Hair follicular keratinocyte (primary cell): ENCODE results near the gene N4BP3.

- RAMPAGE, long total RNA = no peak
Observed at GRCh38 chr5:177134331-177135083, 934 bp downstream of the NSD1 start.

- RAMPAGE, long total RNA = no peak
Observed at GRCh38 chr5:177301765-177302324, 1.7 kb downstream of the RAB24 start.

DNA sequence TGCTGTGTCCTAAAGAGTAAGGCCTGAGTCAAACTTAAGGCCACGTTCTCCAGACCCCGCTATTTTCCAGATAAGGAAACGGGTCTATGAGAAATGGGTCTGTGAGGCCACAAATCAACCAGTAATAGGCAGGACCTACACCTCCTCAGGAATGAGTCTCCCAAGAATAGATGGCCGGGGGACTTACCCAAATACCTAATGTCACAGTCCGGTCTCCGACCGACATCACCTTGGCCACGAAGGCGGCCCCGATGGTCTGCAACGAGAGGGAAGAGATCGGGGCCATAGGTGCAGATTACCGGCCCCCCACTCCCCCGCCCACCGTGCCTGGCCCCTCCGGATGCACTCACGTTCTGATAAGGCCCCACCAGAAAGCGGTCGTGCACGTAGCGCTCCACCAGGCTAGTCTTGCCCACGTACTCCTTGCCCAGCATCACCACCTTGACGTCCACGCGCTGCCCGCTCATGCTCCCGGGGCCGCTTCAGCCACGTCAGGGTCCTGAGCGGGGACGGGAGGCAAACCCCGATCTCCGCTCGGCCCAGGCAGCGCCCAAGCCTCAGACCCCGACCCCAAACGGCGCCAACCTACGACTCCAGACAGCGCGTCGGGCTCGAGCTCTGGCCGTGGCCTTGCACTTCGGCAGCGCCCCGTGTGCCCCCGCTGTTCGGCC, 562 bp downstream of the RAB24 start:
- RAMPAGE, long total RNA = no peak

- RAMPAGE, long total RNA = no peak
Observed at GRCh38 chr5:177362310-177363554, 5.0 kb downstream of the RGS14 start.

DNA sequence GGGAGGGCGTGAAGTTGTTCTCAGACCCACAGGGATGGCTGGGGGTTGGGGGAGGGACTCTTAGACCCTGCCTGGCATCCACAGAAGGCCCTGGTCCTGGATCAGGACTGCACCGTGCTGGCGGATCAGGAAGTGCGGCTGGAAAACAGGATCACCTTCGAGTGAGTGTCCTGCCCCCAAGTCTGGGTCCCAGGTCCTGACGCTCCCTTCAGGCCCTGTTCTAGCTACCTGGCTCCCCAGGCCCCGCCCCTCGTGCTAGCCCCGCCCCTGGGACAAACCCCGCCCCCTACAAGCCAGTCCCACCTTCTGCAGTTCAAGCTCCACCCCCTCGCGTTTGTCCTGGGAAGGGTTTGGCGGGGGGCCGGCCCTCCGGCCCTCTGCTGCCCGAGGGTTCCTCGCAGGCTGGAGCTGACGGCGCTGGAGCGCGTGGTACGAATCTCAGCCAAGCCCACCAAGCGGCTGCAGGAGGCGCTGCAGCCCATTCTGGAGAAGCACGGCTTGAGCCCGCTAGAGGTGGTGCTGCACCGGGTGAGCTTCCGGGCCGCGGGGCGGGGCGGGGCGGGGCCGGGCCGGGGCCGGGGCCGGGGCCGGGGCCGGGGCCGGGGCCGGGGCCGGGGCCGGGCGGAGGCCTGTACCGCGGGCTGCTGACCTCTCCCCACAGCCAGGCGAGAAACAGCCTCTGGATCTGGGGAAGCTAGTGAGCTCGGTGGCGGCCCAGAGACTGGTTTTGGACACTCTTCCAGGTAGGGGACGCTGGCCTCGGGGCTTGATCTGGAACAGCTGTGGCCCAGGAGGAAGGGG, 13.0 kb downstream of the RGS14 start:
- RAMPAGE, long total RNA = start-site peak on the plus strand centred at position 611 of the sequence, 53 bp wide, 25 and 5 reads in 2 replicates

GRCh38 chr5:177404273-177405015, 4.0 kb upstream of the PFN3 start:
- RAMPAGE, long total RNA = no peak

- RAMPAGE, long total RNA = no peak
Observed at GRCh38 chr5:177409169-177409381, 289 bp downstream of the F12 start.

- RAMPAGE, long total RNA = no peak
Observed at GRCh38 chr5:177427837-177428552, 1.5 kb downstream of the GRK6 start.

DNA sequence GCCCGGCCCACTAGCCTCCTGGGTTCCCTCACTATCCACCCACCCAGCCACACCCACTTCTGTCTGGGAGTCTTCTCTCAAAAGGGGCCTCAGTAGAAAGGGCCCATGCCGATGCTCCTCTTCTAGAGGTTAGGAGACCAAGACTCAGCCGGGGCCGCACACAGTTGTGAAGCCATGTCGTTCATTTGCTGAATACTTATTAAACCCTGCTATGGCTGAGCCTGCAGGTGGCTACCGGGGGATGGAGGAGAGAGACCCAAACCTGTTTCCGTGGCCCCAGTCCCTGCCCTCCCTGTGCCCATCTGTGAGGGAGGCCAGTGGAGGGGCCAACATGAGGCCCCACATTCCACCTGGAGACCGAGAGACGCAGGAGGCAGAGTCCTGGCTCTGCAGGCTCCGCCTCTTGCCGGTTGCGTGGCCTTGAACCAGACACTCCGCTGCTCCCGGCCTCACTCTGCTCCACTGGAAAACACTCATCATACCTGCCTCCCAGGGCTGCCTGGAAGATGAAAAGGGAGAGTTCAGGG, 8.7 kb downstream of the GRK6 start:
- RAMPAGE, long total RNA = no peak

DNA sequence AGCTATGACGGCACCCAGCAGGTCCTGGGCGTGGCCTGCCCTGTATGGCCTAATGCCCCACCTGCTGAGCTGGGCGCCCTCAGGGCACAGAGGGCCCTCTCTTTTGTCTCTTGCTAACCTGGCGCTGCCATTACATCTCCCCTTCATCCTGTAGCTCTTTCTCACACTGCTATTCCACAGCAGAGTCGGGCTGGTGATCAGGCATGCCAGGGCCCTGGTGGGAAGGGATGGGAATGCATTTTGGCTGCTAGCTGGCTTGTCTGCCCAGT, 6.0 kb downstream of the PRR7 start:
- RAMPAGE, long total RNA = no peak

DNA sequence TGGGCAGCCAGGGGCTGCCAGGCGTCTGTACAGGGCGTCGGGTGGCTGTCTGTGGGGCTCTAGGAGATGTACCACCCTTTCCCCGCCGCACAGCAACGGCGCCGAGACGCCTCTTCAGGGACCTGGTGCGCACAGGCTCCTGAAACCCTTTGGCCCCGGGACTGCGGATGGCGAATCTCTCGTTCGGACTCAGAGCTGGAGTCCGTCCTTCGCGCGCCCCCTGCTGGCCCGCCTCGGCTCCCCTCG, 7.7 kb downstream of the PRR7 start:
- RAMPAGE, long total RNA = no peak

- RAMPAGE, long total RNA = no peak
Observed at GRCh38 chr5:177508477-177509380, 897 bp downstream of the DOK3 start.

- RAMPAGE, long total RNA = no peak
Observed at GRCh38 chr5:177532328-177532786, 15.6 kb upstream of the DDX41 start.

DNA sequence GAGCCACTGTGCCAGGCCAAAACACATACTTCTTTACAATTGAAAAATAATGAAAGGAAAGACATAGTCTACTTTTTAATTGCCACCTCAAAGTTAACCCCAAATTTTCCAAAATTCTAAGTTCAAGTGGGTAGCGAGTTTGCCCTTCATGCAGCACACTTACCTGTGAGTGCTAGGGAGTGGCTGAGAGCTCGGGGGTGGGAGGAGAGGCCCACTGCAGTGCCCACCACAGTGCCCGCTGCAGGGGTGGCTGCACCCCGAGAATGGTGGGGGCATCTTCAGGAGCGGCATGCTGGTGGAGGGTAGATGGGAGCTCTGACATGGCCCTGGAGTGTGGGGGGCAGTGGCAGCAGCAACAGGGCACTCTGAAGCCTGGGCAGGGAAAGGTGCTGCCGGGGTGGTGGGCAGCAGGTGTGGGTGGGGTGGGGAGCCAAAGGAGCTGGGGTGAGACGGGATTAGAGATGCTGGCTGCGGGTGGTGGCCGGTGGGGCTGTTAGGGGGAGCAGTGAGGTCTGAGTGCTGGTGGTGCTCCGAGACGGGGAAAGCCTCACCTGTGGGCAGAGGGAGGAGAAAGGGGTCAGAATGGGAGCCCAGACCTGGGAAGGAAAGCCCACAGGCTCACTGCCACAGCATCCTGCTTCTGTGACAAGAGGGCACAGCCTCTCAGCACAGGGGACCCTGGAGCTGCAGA, 18.0 kb downstream of the FAM193B start:
- RAMPAGE, long total RNA = no peak

DNA sequence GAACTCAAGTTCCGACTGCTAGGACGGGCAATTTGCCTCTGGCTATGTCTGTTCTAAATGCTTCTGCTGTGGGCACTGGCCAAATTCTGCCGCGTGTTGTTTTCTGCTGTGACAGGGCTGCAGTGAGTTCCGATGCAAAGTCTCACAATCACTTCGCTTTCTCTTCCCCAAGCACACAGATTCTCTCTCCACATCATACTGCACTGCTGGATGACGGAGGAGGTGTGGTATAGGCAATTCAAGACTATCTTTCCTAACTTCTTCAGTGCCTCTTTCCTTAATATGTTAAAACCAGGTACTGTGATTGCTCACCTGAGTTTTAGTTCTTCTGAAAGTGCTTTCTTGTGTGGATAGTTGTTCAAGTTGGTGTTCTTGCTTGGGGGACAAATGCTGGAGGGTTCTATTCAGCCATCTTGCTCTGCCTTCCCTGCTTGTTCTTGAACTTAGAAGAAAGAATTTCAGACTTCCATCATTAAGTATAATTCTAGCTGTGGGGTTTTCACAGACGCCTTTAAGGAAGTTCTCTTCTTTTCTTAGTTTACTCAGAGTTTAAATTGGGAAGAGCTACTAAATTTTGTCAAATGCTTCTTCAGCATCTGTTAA, 41.7 kb downstream of the B4GALT7 start:
- RAMPAGE, long total RNA = no peak

GRCh38 chr5:177693813-177694132, 93.8 kb downstream of the B4GALT7 start:
- RAMPAGE, long total RNA = no peak

DNA sequence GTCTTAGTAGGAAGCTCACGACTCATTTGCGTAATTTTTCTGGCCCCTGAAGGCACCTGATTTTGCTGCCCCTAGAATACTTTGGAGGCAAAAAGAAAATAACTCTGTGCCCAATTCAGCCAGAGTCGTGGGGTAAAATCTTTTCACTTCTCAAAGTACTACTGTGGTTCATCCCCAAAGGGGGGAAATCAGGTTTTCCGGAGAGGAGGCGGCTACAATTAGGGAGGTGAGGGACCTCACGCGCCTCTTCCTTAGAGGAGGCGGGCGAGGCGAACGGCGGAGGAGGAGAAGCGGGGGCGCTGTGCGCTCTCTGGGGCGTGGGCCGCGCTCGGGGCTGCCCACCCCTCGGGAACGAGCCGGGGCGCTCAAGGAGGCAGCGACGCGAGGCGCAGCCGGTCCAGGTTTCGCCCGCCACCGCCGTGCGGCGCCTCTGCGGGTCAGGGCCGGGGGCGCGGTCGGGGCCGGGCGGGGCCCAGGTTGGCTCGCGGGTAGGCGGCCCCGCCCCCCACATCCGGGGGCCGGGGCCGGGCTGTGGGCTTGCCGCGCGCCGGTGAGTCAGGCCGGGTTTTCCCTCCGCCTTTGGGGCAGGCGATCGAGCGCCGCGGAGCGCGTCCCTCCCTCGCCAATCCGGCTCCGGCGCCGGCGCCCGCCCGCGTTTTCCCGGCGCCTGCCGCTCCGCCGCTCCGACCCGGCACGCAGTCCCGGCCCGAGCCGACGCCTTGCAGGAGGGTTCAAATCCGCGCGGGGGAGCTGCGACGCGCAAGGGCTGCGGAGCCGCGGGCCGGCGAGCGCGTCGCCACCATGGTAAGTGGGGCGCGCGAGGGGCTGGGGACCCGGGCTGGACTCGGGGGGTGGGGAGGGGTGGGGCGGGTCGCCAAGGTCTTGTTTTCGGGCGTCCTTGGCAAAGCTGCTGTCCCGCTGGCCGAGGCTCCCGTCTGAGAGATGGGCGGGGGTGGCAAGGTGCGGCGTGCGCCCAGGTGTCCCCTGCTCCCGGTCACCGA, at the start of gene N4BP3:
Gene N4BP3, plus strand, starts transcription at position 565 of the 1,001 bp plus-strand sequence.
- RAMPAGE, long total RNA = no peak

GRCh38 chr5:178113969-178115091, 998 bp downstream of the N4BP3 start:
- RAMPAGE, long total RNA = no peak

DNA sequence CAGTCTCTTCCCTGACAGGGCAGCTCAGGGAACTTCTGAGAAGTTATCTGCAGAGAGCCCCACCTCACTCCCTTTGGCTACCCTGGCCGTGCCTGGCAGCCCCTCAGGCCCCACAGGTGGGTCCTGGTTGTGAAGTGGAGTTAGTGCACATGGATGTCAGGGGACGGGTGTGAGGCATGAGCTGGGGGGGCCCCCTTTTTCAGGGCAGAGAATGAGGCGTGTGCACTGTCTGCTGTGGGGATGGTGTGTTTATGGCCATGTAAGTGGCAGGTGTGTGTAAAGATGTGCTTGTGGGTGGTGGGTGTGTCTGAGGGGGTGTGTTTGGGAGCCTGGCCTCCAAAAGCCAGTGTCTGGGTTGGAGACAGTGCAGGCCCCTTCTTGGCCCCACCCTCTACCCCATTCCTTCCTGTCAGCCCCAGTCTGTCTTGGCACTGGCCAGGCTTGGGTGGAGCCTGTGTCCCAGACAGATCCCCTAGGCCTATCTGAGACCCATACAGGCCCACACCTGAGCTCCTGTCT, 7.3 kb upstream of the RMND5B start:
- RAMPAGE, long total RNA = no peak

GRCh38 chr5:178150445-178151652, 2.8 kb downstream of the NHP2 start:
- RAMPAGE, long total RNA = no peak